Renal cortical epithelial cell (primary cell): Measurements from ENCODE around the genes ZC3H15, C2orf88 and HIBCH.

- RRBS: no CpG with 5 or more reads among the region's 1 CpG
Measured at GRCh38 chr2:186006756-186007676, 268.4 kb downstream of the FSIP2 start.

DNA sequence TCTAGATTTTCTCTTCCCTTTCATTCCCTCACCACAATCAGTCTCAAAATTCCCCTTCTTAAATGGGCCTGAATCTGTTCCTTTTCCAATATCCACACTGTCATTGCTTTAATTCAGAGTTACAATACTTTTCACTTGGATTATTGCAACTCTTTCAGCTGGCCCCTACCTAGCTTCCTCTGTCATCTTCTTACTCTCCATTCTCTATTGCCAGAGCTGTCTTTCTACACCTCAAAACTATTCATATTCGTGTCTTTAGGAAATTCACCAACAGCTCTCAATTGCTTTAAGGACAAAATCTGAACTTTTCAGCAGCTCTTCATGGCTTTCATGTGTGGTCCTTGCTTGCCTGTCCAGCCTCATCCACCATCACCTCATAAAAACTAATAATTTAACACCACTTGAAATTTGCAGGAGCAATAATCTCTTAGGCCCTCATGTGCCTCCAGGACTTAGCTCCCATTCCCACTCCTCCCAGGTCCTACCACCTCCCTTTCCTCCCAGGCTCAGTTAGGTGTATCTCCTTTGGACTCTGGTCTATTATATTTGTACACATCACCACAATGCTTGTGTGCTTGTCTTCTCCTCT is 182.2 kb upstream of the ZC3H15 start:
- RRBS: no CpG with 5 or more reads among the region's 1 CpG

DNA sequence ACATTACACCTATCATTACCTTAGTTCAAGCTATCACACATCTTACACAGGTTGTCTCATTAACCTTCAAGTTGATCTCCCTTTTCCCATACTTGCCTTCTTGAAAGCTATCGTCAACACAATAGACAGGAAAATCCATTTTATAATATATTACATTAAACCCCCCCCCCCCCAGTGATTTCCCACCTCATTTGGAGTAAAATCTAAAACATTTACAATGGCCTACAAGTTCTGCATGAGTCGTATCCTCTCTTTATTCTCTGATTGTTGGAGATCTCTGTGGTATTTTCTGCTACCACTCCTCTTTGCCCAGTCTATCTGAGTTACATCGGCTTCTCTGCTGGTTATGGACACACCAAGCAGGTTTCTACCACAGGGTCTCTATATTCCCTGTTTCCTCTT is 79.4 kb upstream of the ZC3H15 start:
- RRBS: no CpG with 5 or more reads among the region's 3 CpGs

GRCh38 chr2:186485667-186486409 is at the start of gene ZC3H15:
Gene ZC3H15 (plus strand): TSS chr2:186486260.
- RRBS: 1% methylated on average over 7 of the region's 56 CpGs

GRCh38 chr2:186590670-186591863 is 1.2 kb downstream of the ITGAV start:
- RRBS: no CpG with 5 or more reads among the region's 21 CpGs

- RRBS: no CpG with 5 or more reads among the region's 3 CpGs
Measured at GRCh38 chr2:186679476-186680268, 14.2 kb upstream of the FAM171B start.

DNA sequence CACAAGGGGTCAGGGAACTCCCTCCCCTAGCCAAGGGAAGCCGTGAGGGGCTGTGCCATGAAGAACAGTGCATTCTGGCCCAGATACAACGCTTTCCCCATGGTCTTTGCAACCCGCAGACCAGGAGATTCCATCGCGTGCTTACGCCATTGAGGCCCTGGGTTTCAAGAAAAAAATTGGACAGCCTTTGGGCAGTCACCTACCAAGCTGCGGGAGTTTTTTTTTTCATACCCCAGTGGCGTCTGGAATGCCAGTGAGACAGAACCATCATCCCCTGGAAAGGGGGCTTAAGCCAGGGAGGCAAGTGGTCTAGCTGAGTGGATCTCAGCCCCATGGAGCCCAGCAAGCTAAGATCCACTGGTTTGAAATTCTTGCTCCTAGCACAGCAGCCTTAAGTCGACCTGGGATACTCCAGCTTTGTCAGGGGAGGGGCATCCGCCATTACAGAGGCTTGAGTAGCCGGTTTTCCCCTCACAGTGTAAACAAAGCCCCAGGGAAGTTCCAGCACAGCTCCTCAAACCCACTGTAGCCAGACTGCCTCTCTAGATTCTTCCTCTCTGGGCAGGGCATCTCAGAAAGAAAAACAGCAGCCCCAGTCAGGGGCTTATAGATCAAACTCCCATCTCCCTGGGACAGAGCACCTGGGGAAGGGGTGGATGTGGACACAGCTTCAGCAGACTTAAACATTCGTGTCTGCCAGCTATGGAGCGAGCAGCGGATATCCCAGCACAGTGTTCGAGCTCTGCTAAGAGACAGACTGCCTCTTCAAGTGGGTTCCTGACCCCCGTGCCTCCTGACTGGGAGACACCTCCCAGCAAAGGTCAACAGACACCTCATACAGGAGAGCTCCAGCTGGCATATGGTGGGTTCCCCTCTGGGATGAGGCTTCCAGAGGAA is 21.5 kb downstream of the TFPI start:
- RRBS: no CpG with 5 or more reads among the region's 16 CpGs

DNA sequence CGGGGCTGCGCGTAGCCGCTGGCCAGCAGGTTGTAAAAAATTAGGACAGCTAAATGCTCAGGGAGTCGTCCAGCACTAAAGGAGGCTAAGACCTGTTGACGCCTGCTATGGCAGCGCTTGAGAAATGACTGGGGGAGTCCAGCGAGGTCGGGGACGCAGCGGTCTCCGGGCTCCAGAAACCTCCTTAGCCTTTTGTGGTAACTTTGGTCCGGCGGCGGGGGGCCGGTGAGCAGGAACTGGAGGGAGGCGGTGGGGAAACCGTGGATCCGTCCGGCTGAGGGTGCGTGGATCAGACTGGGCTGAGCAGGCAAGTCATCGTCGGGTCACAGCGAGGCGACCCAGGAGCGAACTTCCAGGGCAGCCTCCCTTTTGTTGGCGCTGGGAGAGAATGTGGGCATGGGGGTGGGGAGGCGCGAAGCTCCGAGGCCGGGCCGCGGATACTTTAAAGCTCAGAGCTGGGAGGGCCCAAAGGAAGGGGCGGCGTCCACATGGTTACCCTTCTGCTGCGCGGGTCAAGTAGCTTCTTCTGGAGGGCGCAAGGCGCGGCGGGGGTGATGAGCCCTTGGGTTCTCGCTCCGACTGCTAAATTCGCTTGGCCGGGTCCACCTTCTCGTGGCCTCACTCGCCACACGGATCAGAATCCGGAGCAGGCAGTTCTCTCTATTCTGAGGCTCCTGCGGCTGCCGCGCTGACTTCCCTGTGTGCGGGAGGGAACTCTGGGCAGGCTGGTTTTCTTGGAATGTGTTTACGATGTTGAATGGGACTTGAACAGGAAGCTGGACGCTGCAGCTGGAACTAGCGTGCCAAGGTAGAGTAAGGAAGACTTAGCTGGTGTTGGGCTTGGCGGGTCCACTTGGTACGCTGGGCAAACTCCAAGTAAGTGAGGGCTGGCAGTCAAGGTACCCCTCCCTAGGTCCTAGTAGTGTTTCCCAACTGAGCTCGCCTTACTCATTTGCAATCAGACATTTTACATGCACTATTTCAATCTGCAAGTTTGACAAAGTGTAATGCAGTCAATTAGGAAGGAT is 945 bp downstream of the GULP1 start:
- RRBS: 2% methylated on average over 6 of the region's 59 CpGs

GRCh38 chr2:188333750-188334315 is 42.2 kb downstream of the GULP1 start:
- RRBS: no CpG with 5 or more reads among the region's 5 CpGs

- RRBS: no CpG with 5 or more reads among the region's 1 CpG
Measured at GRCh38 chr2:188891422-188891621, 82.9 kb upstream of the COL3A1 start.

GRCh38 chr2:188979634-188980145 is 5.5 kb downstream of the COL3A1 start:
- RRBS: no CpG with 5 or more reads among the region's 2 CpGs

DNA sequence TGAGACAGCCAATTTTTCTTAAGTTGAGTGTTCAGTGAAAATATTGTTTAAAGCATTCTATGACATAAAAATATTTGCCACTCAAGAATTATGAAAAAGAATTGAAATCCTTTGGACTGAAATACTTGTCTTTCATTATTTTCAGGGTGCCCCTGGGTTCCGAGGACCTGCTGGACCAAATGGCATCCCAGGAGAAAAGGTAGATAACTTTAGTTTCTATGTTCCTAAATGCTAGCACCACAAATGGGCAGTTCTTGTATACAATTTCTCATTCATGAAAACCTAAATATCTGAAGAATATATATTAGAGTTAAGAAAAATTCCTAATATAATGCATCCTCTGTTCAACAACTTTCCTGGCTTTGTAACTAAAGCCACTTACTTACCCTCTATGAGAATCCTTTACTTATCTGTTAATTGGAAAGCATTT is 20.7 kb downstream of the COL3A1 start:
- RRBS: no CpG with 5 or more reads among the region's 1 CpG

GRCh38 chr2:189222319-189222919 is 42.9 kb upstream of the COL5A2 start:
- RRBS: 25% methylated on average over 2 of the region's 3 CpGs

- RRBS: no CpG with 5 or more reads among the region's 5 CpGs
Measured at GRCh38 chr2:190093701-190094313, 31.3 kb upstream of the MSTN start.

DNA sequence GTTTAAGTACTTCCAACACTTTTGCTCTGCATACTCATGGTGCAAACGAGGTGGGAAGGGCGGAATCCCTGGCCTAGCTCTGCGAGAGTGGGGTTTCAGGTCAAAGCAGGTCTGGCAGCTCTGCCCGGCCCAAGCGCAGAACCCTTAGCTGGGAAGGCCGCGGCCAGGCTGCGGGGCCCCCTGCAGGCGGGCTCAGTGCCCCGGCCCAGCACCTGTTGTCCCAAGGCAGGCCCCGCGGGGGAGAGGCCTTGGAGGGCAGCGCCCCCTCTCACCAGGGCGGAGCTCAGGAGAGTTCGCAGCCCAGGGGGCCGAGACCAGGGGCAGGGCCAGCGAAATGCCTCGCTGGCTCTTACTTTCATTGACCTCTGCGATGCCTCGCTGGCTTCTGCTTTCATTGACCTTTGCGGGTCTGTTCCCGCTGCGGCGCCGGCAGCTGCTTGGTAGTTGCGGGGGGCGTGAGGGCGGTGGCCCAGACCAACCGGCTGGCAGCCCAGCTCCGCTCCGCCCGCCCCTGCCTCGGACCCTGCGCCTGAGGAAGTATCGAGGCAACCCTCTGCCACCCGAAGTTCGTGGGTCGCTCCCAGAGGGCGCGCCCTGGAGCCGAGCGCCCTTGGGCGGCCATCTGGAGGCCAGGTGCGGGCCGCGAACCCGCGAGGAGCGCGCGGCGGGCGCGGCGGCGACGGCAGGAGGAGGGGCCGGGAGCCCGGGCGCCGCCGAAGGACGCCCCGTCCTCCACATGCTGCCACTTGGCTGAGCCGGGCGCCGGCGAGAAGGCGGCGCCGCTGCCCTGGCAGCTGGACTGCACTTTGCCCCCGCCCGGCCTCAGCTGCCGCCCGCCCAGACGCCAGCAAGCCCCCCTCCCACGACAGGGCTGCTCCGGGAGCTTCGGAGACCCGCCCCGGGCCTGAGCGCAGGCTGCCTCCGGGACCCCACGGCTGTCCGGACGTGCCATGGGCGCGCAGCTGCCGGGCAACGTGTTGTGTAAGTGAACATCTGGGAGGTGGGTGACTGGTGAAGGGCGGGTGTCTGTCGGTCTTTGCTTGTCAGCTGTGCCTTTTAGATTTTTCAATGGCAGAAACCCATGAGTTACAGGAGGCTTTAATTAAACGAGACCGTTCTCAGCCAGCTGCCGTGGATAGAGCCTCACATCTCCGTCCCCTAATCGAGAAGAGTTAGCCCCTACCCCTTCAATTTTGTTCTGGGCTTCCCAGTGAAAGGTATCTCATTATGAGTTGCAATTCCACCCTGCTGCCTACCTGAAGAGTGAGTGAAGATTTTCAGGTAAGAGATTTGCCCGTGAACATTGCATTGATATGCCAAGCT is at the start of gene C2orf88:
Gene C2orf88 (plus strand): TSS at position 735 of the 1,323 bp plus-strand sequence.
- RRBS: 2% methylated on average over 30 of the region's 98 CpGs

DNA sequence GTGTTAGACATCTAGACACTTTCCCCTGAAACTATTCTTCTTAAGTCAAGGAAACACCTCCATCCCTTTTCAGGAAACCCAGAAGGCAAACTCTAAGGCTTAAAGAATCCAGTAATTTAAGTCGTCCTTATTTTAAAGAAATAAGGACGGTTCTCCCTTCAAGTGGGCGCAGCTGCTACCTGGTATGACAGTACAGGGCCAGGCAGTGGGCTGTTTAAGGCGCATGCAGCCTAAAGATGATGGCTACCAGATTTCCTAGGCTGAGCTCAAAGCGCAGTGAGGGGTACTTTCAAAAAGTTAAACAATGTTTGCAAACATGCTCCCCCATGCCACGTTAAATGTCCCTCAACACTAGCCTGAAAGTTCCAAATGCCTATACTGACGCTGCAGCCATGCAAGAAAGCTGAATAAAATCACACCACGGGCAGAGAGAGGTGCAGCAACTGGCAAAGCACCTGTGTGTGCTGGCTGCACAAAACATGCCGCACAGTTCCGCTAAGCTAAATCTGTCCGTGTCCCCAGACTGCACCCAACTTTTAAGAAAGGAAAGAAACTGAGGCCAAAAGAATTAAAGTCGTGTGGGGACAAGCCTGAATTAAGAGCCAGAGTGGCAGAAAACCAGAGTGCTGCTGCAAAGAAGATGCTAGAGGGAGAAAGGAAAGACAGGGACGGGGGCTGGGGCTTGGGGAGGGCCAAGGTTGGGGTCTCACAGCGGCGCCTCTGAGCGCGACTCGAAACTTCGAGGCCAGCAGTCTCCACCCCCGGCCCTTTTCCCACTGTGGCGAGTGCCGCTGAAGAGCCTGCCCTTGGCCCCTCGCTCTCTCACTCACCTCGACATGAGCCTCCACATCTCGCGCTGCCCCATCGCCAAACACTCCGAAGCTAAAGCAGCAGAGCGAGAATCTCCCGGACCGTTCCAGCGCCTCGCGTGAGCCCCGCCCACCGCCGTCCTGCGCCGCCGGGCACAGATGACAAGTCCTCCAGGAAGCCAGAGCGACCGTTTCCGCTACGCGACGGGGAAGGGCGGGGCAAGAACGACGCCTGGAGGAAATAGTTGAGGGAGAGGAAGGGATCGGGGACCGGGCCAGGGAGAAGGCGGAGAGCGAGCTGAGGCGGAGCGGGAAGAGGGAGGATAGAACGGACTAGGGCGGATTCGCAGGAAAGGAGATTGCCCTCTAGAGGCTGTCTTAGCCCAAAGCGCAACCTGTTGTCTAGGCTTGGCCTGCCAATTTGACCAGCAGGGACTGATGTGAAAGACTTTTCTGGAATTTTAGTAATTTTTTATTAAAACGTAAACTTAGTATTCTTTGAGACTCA is at the start of gene HIBCH:
Gene HIBCH (minus strand): TSS at position 941 of the 1,317 bp plus-strand sequence.
- RRBS: 2% methylated on average over 11 of the region's 60 CpGs

- RRBS: no CpG with 5 or more reads among the region's 13 CpGs
Measured at GRCh38 chr2:190499771-190500790, 34.4 kb downstream of the NEMP2 start.

DNA sequence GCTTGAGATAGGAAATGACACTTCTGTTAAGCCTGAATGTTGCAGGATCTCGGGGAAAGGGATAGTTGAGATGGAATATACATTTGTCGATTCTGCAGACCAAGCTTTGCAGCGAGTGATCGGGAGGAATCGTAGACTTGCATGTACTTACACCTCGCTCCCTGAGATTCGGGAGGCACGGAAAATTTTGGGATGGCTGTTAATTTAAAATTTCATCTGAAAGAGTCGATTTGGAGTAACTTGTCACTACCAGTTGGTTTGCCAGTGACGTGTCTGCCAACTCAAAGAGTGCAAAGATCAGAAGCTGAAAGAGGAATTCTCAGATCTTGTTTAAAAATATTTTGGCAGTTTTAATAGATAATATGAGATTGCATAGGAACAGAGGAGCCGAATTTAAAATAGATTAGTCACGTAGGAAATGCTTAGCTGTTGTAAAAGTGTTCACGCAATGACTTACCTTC is 1.2 kb downstream of the NAB1 start:
- RRBS: no CpG with 5 or more reads among the region's 13 CpGs

DNA sequence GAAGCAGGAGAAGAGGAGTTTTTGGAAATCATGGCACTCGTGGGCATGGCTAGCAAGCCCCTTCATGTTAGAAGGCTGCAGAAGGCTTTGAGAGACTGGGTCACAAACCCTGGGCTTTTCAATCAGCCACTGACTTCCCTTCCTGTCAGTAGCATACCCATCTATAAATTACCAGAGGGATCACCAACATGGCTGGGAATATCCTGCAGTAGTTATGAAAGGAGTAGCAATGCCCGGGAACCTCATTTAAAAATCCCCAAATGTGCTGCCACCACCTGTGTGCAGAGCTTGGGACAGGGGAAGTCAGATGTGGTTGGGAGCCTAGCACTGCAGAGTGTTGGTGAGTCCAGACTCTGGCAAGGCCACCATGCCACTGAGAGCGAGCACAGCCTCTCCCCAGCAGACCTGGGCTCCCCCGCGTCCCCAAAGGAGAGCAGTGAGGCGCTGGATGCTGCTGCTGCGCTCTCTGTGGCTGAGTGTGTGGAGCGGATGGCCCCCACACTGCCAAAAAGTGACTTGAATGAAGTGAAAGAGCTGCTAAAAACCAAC is 10.5 kb downstream of the NAB1 start:
- RRBS: no CpG with 5 or more reads among the region's 8 CpGs